Smooth muscle cell (in vitro differentiated cells): ENCODE results near the genes TAAR8 and SLC18B1.

DNA sequence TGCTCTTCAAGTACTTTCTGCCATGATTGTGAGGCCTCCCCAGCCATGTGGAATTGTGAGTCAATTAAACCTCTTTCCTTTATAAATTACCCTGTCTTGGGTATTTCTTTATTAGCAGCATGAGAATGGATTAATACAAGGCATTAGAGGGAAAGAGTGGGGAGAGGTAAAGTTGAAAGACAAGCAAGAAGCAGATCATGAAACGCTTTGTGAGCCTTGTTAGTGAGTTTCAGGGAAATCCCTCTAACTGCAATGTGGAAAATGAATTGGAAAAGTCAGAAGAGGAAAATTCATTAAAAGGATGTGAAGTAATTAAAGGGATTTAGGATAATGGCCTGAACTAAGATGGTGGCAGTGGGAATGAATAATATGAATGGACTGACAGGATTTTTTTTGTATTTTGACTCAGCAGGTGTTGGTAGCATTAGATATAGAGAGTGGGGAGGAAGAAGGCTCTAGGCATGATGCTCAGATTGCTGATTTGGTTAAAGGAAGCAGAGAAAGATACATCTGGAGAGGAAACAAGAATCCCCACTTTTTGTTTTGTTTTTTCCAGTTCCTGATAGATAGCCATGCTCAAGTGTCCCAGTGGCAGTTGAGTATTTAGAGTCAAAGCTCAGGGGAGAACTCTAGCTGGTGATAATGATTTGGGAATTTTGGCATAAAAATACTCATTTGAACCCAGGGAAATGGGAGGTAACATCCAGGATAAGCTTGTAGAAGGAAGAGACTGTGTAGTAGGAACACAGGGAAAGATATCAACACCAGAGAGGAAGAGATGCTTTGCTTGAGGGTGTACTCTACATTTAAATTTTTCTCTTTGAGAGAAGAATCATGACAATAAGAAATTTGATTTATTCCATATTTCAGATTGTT, 93.1 kb downstream of the LAMA2 start:
- RAMPAGE, long total RNA: no peak

- RAMPAGE, long total RNA: no peak
Observed at GRCh38 chr6:129140268-129141163, 257.6 kb downstream of the LAMA2 start.

DNA sequence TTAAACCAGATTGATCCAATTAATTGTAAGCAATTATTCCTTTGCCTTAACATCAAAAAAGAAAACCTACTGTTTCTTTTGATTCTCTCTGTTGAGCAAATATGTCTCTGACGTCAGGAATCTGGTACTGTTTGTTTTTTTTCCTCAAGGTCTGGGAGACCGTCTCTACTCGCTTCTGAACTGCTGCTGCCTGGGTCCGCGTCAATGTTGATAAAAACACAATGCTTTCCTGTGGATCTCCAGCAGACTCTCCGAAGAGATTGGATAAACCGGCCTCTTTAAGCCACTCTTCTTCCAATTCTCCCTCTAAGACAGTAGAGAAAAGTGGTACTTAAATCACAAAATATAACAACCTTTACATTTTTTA, 71.7 kb downstream of the ARHGAP18 start:
- RAMPAGE, long total RNA: no peak

DNA sequence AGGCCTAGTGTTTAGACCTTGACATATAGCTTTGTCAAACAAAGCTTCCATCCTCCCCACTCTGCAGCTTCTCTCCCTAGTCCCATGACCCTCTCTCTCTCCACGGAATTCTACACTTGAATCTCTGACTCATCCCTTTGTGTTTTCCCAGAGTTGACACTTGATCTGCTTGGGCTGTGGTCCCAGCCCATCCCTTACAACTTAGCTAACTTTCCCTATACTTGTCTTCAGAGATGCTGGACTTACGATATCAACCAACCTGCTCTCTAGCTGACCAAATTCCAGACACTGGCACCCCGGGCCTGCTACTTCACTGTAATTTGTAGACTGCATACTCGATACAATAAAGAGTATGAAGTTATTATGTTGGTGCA, 34.7 kb upstream of the ARHGAP18 start:
- RAMPAGE, long total RNA: no peak

DNA sequence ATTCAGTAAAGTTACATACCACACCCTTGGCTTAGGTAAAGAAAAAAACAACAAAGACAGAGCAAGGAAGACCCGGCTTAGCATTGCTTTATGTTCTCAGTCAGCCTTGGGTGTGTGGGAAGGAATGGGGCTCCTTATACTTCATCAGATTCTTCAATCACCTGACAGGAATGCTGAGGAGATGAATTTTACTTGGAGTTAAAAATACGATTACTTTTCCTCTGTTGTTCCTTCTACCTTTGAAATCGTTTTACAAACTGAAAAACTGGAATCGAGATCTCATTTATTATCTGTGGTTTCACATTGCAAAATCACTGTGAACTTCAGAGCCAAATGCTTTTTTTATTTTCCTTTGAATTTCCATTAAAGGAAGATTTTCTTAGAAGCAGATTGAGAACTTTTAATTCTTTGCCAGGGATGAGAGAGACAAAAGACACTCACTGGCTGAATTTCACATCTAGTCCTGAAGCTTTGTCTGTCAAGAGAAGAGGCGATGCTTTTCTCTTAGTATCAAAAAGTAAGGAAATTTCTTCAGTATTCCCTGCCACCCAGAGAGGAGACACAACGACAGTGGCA, 141.7 kb downstream of the TMEM200A start:
- RAMPAGE, long total RNA: no peak

- RAMPAGE, long total RNA: no peak
Observed at GRCh38 chr6:130815454-130815846, 11.8 kb upstream of the SMLR1 start.

DNA sequence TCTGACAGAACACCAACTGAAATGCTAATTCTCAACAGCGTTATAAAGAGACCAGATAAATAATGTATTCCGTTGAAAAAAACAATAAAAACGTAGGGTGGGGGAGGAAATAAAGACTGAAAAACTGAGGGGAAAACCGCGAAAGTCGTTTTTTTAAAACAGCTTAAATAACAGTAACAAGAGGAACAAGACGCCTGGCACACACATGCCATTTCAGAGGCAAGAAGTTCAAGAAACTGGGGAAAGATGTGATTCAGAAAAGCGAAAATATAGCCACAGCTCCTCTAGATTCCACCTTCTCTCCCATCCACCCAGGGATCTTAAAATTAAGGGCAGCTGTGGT, 1.3 kb downstream of the EPB41L2 start:
- RAMPAGE, long total RNA: no peak

- RAMPAGE, long total RNA: no peak
Observed at GRCh38 chr6:131443688-131444143, 129.3 kb upstream of the ARG1 start.

DNA sequence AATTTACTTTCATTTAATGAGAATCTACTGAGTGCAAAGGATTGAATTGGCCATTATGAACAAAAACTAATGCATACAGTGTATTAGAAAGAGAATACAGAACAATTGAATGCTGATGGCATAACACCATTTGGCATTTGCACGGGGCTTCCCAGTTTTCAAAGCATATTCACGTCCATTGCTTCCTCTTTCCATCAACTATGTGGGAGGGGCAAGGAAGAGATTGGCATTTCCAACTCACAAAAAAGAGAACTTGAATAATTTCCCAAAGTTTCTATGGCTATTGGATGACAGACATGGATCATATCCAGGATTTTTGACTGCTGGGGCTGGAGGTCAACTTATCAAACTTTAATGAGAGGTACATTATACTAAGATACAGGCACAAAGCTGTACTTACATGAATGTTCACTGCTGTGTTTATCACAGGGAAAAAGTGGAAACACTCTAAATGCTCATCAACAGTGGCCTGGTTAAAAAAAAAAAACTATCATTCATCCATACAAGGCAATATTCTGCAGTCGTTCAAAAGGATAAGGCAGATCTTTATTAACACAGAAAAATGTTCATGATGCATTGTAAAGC, 23.1 kb upstream of the ARG1 start:
- RAMPAGE, long total RNA: no peak

- RAMPAGE, long total RNA: no peak
Observed at GRCh38 chr6:131980748-131981424, 29.7 kb upstream of the CCN2 start.

GRCh38 chr6:132070175-132070745, 119.1 kb upstream of the CCN2 start:
- RAMPAGE, long total RNA: no peak

- RAMPAGE, long total RNA: no peak
Observed at GRCh38 chr6:132123127-132123334, 171.9 kb upstream of the CCN2 start.

DNA sequence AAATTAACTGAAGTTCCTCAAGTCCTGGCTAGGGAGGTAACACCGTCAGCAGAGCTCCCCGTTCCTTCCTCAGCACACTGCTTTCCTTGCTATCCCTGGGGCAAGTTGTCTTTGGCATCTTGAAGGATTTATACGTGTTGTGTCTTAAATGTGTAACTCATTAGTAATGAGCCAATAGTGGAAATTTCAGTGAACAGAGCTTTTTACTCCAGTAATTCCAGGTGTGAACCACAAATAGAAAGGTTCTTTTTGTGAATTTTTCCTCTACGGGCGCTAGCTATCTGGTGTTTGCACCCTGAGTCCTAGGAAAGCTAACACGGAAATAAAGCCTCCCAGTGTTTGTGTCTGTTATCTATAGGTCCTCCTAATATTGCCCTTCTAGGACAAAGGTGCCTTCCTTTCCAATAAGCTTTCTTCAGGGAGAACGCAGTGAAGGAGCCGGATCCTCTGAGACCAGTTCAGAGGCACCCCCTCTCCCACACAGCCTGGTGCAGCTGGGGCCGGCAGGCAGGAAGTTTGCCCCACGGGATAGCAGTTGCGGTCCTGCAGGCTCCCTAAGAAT, 126.3 kb downstream of the MOXD1 start:
- RAMPAGE, long total RNA: no peak

- RAMPAGE, long total RNA: no peak
Observed at GRCh38 chr6:132552294-132552843, at the start of gene TAAR8. Gene TAAR8 (plus strand): TSS chr6:132552672.

GRCh38 chr6:132719654-132720322, 5.9 kb upstream of the VNN1 start:
- RAMPAGE, long total RNA: no peak

- RAMPAGE, long total RNA: no peak
Observed at GRCh38 chr6:132735381-132735583, 21.4 kb upstream of the VNN1 start.

DNA sequence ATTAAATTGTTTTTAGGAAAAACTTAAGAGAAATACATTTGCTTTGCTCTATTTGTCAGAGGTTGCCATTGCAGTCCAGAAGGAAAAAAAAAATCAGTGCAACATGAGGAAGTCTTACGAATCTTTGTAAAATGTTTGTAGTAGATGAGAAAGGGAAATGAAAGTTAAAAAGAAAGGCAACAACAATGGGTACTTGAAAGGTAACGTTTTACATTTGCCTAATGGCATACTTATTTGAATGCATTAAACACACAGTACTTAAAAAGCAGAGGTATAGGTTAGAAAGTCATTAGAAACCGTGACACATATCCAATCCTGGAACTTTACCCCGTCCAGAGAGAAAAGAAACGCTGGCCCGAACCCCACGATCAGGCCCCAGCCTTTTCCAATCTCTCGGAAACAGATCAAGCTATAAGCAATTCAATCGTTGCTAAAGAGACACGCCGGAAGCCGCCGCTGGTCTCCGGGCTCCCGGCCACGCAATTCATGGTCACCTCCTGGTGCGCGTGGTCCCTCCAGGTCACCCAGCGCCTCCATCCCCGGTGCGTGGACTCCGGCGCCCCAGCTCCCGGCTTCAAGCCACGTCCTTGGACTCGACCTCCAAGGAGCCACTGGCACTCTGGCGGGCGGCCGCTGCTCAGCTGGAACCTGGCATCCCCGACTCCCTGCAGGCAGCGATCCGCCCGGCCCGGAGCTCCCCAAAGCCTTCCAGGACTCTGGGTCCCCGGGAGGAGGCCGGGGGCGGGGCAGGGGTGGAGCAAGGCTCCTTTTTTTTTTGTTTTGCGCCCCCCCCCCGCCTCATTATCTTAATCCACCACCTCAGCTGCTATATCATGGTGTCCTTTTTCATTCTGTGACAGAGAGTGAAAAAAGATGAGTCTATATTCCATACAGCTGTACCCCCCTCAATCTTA, at the start of gene SLC18B1:
SLC18B1 (minus strand) TSS at position 718 of the 914 bp plus-strand sequence.
- RAMPAGE, long total RNA: start-site peak on the minus strand centred at position 719 of the sequence, 71 bp wide, 104 and 32 reads in 2 replicates

DNA sequence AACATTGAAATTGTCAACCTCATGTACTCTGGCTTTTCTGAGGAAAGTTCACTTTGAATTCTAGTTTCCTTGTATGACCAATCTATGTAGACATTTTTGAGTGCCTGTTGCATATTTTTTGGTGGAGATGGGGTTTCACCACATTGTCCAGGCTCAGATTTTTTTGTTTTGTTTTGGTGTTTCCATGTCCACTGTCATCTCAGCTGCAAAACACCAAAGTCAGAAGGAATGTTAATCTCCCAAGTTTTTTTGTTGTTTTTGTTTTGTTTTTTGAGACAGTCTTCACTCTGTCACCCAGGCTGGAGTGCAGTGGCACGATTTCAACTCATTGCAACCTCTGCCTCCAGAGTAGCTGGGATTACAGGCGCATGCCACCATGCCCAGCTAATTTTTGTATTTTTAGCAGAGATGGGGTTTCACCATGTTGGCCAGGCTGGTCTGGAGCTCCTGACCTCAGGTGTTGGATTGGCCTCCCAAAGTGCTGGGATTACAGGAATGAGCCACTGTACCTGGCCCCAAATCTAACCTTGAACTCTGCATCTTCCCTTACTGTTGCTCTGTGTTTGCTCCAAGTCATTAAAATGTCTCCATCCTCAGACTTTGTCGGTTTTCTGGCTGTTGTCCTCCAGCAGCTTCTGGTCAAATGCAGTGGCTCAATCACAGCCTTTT, 4.4 kb downstream of the RPS12 start:
- RAMPAGE, long total RNA: no peak

- RAMPAGE, long total RNA: no peak
Observed at GRCh38 chr6:132960747-132961065, 146.3 kb downstream of the RPS12 start.

GRCh38 chr6:133889624-133890611, 1.0 kb downstream of the TCF21 start:
- RAMPAGE, long total RNA: no peak